ENCODE results near the gene SMIM44.

DNA sequence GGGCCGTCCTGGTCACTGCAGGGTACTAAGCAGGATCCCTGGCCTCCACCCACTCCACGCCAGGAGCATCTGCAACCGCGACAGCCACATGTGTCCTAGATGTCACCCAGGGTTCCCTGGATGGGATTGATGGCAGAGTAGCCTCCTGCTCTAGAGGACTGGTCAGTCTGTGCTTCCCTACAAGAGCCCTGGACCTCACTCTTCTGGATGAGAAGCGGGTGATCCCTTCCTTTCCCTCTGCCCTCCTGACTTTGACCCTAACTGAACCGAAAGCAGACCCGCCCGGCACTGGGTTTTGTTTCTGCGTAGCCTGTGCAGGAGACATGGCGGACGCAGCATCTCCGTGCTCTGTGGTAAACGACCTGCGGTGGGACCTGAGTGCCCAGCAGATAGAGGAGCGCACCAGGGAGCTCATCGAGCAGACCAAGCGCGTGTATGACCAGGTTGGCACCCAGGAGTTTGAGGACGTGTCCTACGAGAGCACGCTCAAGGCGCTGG lies 4.9 kb downstream of the THOP1 start:
- RRBS: no CpG with 5 or more reads among the region's 22 CpGs

- RRBS: 2% methylated on average over 7 of the region's 17 CpGs
These were observed 6.6 kb upstream of the TLE2 start for GRCh38 chr19:3035664-3035997.

DNA sequence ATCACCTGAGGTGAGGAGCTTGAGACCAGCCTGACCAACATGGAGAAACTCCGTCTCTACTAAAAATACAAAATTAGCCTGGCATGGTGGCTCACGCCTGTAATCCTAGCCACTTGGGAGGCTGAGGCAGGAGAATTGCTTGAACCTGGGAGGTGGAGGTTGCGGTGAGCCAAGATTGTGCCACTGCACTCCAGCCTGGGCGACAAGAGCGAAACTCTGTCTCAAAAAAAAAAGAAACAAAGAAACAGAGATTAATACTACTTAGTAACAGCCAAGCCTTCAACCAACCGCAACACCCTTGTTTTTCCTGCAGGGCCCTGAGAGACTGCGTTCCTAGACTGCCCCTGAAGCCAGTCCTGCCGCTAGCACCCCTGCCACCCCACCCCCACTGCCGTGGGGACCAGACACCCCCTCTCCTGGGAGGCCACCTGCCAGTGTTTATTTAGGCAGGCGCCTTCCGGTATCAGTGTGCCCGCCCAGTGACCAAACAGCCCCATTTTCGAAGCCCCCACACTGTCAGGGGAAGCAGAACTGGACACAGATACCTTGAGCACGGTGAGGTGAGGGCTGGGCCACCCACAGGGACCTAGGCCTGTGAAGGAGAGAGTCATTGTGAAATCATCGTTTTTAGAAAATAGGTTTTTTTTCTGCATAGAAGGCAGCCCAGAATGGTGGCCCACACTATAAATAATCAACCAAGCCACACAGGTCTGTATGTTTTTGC lies 3.3 kb upstream of the TLE5 start:
- RRBS: no CpG with 5 or more reads among the region's 15 CpGs

GRCh38 chr19:3095458-3096463 lies 1.6 kb downstream of the GNA11 start:
- RRBS: no CpG with 5 or more reads among the region's 38 CpGs

GRCh38 chr19:3097320-3098033 lies 3.3 kb downstream of the GNA11 start:
- RRBS: 87% methylated on average over 9 of the region's 33 CpGs

GRCh38 chr19:3145829-3146587 lies 10.2 kb downstream of the GNA15 start:
- RRBS: no CpG with 5 or more reads among the region's 20 CpGs

DNA sequence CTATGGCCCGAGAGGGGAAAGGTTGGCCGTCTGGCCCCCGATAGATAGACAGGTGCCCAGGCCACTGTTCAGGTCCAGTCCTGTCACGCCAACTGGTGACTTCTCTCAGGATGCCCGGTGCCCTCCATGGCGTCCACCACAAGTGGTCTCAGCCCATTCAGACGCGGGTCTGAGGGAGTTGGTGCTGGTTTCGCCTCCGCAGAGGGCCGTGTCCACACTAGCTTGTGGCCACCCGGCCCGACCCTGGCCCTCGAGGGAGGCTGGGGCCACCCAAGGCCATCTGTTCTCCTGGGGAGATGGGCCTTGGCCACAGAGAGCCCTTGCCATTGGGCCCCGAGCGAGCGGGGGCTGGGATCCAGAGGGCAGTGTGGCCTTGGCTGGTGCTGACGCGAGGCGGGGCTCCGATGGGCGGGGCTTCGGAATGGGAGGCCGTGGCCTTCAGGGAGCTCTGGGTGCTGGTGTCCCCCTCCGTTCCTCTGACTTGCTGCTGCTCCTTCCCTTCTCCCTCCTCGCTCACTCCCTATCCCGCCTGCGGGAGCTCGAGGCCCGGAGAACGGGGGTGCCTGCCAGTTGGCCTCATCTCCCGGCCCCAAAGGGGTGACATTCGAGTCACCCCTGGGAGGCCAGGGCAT lies 3.9 kb downstream of the NCLN start:
- RRBS: no CpG with 5 or more reads among the region's 33 CpGs

- RRBS: 98% methylated on average over 4 of the region's 10 CpGs
These were observed 19.2 kb downstream of the NCLN start for GRCh38 chr19:3204953-3205282.

DNA sequence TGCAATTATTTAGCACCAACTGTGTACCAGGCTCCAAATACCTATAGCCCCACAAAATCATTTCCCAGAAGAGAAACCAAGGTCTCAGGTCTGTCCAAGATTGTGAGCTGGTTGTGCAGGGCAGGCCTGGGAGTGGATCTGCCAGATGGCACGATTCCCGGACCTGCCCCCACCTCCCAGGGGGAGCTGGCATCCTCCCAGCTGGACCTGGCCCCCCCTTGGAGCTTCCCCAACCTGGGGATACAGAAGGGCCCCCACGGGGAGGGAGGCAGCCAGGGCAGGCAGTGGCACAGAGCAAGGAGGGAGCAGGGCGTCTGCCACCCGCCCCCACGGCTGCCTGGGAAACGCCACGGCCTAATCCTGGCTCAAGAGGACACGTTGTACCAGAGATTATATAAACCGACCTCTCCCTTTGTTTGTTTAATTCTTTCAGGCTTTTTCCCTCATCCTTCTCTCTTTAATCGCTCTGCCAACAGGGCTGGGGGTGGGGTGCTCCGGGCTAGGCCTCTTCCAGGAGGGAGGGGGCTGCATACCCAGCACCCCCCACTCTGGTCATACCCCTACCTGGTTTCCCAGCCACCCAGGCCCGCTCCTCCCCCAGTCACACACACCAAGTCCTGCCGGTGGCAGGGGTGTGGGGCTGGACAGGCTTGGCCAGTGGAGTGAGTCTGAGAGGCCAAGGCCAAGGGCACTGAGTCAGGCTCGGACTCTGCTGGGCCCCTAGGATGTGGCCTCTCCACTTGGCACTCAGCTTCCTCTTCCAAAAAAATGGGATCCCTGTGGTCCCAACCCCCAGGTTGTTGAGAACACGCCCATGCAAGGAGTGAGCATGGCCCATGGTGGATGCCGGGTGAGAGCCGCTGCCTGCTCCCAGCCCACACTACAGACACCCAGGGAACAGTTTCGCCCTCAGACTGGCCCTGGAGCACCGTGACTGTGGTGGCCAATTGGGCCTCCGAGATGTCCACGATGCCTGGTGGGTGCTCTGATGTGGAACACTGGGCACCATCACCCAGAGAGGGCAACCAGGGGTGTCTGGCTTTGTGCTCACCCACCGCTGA lies 29.5 kb upstream of the NFIC start:
- RRBS: no CpG with 5 or more reads among the region's 23 CpGs

- RRBS: no CpG with 5 or more reads among the region's 4 CpGs
These were observed 2.4 kb downstream of the NFIC start for GRCh38 chr19:3368802-3369087.

- RRBS: 14% methylated on average over 30 of the region's 42 CpGs
These were observed 3.0 kb downstream of the NFIC start for GRCh38 chr19:3369088-3370113.

DNA sequence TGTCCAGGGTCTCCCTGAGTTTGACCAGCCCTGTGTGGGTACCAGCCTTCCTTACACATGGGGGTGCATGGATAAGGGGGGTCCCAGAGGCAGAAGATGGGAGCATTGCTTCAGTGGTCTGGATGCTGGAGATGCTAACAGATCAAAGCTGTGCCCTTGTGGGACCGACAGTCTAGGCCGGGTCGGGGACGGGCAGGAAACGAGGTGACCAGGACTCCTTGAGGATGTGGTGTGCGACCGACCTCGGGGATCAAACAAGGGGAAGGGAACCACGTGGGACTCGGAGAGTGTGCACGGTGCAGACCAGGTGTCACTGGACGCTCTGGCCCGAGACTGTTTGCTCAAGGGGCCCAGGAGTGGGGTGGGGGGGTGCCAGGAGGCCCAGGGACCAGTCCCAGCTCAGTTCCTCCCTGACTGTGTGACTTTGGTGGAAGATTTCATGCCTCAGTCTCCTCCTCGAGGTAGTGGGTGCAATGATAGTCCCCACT lies 6.0 kb downstream of the NFIC start:
- RRBS: no CpG with 5 or more reads among the region's 14 CpGs

- RRBS: no CpG with 5 or more reads among the region's 16 CpGs
These were observed 26.7 kb downstream of the SMIM24 start for GRCh38 chr19:3453733-3453986.

DNA sequence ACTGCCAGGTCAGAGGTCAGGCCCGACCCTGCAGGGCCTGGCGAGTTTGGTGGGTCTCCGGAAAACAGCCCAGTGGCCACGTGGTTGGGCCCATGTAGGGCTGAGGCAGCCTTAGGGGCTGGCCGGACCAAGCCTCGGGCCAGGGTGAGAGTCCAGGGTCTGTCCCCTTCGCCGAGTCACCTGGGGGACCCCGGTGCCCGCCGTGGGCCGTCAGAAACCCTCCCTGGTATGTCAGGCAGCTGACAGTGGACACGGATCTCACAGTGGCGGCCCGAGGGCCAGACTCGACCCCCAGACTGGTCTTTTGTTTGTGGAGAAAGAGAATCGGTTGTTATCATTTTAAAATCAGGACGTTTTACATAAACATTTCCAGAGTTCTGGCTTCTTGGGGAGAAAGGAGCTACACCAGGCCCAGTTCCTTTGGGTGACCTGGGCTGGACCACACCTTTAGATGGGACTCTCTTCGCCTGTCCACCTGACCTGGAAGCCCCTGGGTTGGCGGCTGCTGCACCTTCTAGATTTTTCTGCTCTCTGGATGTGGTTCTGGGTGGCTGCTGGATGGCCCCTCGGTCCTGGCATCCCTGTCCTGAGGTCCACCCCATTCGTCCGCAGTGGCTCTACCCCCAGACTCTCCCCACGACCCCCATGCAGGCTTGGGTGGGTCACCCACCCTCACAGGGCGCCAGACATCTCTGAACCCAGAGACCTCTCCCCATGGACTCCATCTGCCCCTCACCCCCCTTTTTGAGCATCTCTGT lies 26.2 kb downstream of the SMIM24 start:
- RRBS: 95% methylated on average over 7 of the region's 25 CpGs

- RRBS: 78% methylated on average over 14 of the region's 32 CpGs
These were observed 23.9 kb downstream of the SMIM24 start for GRCh38 chr19:3456268-3456908.

GRCh38 chr19:3457771-3458167 lies 22.6 kb downstream of the SMIM24 start:
- RRBS: 25% methylated on average over 1 of the region's 9 CpGs

- RRBS: 84% methylated on average over 7 of the region's 28 CpGs
These were observed 15.9 kb downstream of the SMIM24 start for GRCh38 chr19:3464291-3464877.

- RRBS: 65% methylated on average over 2 of the region's 11 CpGs
These were observed 12.5 kb downstream of the SMIM24 start for GRCh38 chr19:3467539-3468458.

DNA sequence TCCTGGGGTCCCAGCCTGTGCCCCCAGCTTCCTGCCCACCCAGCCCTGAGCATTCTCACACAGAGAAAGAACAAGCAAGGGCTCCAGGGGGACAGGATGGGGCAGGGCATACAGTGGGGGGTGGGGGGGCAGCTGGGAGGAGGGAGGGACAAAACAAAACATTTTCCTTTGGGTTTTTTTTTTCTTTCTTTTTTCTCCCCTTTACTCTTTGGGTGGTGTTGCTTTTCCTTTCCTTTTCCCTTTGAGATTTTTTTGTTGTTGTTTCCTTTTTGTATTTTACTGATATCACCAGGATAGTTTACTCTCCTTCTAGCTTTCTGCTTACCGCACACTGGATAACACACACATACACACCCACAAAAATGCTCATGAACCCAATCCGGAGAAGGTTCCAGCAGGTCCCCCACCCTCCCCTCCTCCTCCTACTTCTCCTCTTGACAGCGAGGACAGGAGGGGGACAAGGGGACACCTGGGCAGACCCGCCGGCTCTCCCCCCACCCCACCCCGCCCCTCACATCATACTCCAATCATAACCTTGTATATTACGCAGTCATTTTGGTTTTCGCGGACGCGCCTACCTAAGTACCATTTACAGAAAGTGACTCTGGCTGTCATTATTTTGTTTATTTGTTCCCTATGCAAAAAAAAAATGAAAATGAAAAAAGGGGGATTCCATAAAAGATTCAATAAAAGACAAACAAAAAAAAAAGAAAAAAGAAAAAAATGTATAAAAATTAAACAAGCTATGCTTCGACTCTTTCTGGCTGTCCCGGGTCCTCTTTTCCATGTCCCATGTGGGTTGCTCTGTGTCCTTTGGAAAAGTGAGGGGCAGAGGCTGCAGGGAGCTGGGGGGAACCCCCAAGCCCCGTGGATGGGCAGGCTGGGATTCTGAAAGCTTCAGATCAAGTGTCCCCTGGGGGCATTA lies 11.6 kb downstream of the SMIM24 start:
- RRBS: 20% methylated on average over 3 of the region's 14 CpGs

- RRBS: 27% methylated on average over 24 of the region's 62 CpGs
These were observed at the start of gene SMIM44 for GRCh38 chr19:3482812-3483816. TSS of gene SMIM44 (minus strand) at chr19:3483441.